Stomach (tissue), 7 donors: ENCODE data around the gene CUL3.

DNA sequence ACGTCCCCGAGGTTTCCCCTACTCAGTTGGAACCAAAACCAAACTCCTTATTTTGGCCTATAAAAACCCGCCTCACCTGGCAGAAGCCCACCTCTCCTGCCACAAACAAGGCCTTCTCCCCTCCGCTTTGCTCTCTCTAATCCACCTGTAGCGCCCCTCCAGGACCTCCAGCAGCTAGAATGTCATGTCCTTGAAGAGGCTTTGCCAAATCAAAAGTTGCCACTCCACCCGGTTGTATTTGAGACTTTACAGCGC is 681 bp downstream of the AP1S3 start:
- PRO-cap = no peak
- RAMPAGE, long total RNA, 5 experiments = no peak in any of the 5 experiments
- RRBS = no CpG with 5 or more reads among the region's 7 CpGs

DNA sequence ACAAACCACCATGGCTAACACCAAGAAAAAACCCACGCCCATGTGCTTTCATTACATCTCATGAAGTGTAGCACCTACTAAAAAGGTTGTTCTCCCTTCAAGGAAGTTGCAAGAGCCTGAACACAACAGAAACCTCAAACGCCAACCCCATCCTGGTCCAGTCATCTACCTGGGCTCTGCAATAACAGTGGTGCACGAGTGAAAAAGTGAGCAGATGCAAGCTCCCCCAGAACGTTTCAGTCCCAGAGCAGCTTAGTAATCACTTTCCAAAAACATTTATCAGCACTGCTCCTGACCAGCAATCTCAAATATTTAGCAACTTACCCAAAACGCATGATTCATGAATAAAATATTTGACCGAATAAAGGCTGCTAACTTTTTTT is 3.3 kb downstream of the WDFY1 start:
- PRO-cap = no peak
- RAMPAGE, long total RNA, 5 experiments = no peak in any of the 5 experiments
- RRBS = no CpG with 5 or more reads among the region's 6 CpGs

DNA sequence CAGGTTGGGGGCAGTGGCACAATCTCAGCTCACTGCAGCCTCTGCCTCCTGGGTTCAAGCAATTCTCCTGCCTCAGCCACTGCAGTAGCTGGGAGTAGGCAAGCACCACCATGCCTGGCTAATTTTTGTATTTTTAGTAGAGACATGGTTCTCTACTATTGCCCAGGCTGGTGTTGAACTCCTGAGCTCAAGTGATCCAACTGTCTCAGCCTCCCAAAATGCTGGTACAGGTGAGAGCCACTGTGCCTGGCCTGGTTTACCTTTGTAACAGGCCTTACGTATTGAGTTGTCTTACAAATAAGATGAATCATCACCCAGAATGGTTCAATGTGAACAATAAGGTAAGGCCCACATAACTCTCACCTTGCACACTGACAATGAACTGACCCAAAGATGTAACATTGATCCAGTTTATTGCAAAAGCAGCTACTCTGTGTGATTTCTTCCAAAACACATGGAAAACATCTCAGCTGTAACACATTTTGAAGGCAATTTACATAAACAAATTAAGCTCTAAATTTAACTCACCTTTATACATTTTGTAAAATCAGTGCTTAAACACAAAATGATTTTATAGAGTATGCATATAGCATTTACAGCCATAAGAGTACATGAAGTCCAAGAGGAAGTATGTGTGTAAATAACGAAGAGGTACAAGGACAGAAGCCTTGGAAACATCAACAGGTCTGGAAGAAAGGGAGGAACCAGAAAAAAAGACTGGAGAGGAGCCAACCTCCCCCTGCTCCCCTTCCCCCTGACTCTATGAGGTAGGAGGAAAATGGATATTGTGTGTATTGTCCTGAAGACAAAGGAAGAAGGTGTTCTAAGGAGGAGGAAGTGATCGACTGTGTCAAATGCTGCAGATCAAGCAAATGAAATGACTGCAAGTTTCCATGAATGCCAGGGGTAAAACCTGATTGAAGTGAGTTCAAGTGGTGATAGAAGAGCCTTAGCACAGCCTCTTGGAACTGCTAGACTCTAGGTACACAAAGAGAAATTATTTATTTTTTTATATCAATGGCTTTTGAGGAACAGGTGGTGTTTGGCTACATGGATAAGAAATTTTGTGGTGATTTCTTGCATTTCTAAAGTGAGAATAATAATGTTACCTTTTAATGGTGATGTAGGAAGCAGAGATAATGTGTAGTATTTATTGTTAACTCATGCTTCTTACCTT is 5.6 kb upstream of the WDFY1 start:
- PRO-cap = no peak
- RAMPAGE, long total RNA, 5 experiments = no peak in any of the 5 experiments
- RRBS = no CpG with 5 or more reads among the region's 3 CpGs

DNA sequence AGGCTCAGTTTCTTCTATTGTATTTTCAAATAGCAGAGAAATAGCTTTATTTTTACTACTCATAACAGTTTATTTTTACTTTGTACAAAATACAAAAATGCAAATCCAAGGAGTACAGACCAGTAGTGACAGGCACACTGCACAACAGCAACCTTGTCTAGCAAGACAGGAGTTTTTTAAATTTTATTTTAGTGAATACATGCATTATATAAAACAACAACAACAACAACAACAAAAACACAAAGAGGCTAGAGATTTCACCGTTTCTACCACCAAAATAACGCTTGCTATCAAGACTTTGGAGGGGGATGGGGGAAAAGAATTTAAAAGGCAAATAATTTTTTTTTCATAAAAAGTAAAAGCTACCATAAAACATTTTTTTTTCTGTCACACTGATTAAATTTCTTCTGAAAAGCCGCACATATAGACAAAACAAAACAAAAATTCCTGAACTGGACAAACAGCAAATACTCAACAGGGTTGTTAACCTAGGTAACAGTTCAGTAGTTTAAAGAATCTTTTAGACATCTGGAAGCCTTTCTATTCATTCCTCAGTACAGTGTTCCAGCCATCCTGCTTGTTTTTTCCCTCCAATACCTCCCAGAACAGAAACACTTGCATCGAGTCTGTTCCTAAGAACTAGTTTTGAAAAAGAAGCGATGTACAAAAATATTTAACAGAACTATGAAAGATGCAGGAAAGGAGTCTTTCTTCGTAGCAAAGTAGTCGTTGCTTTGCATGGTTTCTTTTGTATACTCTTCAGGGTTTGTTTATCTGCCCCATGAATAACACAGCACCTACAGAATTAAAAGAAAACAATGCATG is 18.1 kb downstream of the MRPL44 start:
- PRO-cap = no peak
- RAMPAGE, long total RNA, 5 experiments = no peak in any of the 5 experiments
- RRBS = no CpG with 5 or more reads among the region's 7 CpGs

DNA sequence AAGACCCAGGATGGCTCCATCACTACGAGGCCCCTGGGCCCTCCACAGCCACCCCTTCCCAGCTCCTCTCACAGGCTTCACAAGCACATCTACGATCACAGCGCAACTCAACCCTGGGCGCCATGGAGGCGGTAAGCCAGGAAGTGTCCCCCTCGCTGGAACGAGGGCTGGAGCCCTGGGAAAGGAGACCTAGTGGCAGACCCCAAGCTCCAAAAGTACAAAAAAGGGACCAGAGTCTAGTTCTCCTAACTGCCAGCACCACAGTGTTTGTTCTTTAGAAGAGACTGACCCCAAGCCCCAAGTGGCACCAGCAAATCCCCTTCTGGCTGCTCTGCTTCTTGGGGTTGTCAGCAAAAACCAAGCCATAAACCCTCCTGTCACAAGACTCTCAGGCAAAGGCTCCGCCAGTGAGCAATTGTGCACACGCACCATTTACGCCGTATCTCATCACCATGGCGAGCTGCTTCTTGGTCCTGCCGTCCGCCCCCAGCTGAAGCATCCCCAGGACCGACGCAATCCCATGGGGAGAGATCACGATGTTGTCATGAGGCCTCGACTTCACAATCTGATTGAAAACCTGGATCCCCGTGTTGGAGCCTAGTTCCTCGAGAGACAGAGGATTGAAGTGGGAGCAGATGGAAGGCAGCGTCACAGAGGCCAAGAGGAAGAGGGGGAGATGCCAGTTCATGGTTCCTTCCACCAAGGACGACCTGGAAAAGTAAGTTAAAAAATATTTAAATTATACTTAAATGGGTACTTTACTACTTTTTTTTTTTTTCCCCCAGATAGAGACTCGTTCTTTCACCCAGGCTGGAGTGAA is 37.7 kb downstream of the SERPINE2 start:
- PRO-cap = no peak
- RAMPAGE, long total RNA, 5 experiments = no peak in any of the 5 experiments
- RRBS = no CpG with 5 or more reads among the region's 23 CpGs

DNA sequence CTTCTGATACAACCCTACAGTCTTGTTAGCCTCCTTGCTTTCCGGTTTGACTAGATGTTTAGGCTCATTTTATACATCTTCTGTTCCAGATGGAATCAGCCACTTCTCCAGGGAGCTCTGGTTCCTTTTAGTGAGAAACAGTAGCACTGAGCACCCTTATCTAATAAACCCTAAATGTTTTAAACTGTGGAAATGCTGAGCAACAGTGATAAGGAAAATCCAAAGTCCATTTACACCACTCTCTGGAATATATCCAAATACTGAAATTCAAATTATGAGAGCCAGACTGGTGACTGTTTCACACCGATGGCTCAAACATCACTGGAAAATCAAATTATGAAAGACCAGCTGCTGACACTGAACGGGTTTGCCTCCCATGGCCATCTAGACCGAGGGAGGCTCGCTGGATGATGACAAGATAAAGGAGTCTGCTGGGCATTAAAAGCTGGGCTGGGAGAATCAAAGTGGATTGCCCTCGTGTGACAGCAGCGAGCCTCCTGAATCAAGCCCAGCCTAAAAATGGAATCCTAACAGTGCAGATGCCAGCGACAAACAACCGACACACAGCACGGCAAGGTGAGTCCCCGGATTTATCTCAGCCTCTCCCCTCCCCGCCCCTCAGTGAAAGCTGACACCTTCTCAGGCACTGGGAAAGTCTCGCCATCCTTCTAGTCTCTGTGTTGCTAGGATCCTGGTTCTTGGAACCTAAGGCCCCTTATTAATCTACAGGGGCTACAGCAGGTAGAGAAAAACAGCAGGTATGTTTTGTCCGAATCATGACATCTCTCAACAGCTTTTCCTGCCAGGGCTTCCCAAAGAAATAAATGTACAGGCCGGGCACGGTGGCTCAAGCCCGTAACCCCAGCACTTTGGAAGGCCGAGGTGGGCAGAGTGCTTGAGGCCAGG is 30.3 kb downstream of the SERPINE2 start:
- PRO-cap = unidirectional peak, plus-strand start at position 275 of the sequence
- RAMPAGE, long total RNA, 5 experiments = no peak in any of the 5 experiments
- RRBS = no CpG with 5 or more reads among the region's 18 CpGs

- PRO-cap = no peak
- RAMPAGE, long total RNA, 5 experiments = no peak in any of the 5 experiments
- RRBS = no CpG with 5 or more reads among the region's 5 CpGs
These were observed 180.4 kb downstream of the FAM124B start for GRCh38 chr2:224221580-224221905.

GRCh38 chr2:224268293-224268851 is 133.5 kb downstream of the FAM124B start:
- PRO-cap = unidirectional peak, plus-strand start at chr2:224268797
- RAMPAGE, long total RNA, 5 experiments = no peak in any of the 5 experiments
- RRBS = no CpG with 5 or more reads among the region's 4 CpGs

DNA sequence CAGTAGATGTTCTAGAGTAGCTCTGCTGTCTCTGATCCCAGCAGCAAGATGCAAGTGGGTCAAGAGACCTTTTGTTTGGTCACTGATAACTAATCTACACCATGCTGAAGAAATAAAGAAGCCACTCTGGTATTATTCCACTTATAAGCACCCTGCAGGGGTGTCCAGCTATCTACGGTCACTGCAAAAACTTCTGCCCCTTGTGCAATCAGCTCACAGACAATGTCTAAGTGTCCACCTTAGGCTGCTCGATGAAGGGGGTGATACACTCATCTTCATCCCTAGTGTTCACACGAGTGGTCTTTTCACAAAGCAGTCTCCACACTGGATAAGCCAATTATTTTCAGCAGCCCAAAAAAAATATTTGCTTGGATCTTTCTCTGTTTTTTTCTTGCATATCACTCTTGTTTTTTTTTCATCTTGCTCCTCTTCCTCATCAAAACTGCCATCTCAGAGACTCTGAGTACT is 85.6 kb downstream of the CUL3 start:
- PRO-cap = no peak
- RAMPAGE, long total RNA, 5 experiments = no peak in any of the 5 experiments
- RRBS = no CpG with 5 or more reads among the region's 3 CpGs

DNA sequence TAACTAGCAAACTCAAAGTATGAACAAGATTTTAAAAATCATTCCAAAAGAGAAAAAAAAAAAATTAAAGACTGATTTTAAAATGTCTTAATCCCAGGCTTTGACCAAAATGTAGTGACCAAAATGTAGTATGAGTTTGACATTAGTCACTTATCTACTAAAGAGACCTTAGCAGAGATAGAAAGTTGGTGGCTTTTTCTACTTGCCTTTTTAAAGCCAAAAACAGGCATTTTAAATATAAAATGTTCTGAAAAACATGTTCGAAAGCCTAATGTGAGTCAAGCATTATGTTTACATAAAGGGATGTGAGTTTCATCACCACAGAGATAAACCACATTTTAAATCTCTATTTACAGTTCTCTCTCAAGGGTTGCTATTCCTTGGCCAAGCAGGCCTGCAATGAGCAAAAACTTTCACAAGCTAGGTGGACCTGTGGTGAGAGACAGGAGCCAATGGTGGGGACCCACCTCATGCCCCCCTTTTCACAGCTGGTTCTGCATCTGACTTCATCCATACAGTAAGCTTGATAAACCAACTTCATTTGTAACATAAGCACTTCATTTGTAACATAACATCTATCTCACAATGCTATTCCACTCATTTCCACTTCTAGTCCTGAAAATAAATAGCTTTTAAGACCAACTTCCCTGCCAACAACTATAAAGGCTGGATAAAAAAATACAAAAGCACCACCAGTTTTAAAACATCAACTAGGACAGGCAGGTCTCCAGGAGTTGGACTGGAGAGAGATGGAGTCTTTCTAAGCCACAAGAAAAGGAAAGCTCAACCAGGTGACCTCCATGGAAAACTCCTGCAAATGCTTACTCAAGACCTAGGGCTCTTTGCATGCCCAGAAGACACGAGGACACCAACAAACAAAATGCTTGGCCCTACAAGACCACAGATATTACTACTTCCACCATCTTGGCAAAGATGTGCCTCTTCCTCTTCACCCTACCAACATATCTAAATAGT is 65.0 kb downstream of the CUL3 start:
- PRO-cap = no peak
- RAMPAGE, long total RNA, 5 experiments = no peak in any of the 5 experiments
- RRBS = no CpG with 5 or more reads among the region's 2 CpGs

GRCh38 chr2:224584709-224585582 is at the start of gene CUL3:
CUL3 (minus strand) TSS chr2:224585363.
- PRO-cap = bidirectional peak, plus-strand start at chr2:224584999, minus-strand start at chr2:224585031; bidirectional peak, plus-strand start at chr2:224585820, minus-strand start at chr2:224585389
- RAMPAGE, long total RNA, 5 experiments = start-site peak on the minus strand in 4 of 5 experiments, at chr2:224584998-224585577 at its widest, 6 to 98 reads per replicate
- RRBS = 2% methylated on average over 44 of the region's 125 CpGs

GRCh38 chr2:224678322-224678955 is 37.7 kb downstream of the CCDC195 start:
- PRO-cap = no peak
- RAMPAGE, long total RNA, 5 experiments = no peak in any of the 5 experiments
- RRBS = no CpG with 5 or more reads among the region's 5 CpGs

DNA sequence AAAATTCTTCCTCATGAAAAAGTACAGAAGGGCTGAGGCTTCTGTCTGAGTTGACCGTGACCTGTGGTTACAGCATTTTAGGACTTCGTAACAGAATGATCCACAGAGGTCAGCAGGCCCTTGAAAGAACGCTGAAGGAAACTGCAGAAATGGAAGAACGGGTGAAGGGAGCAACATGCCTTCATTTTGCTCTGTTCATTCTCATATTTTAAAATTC is 80.7 kb upstream of the CCDC195 start:
- PRO-cap = no peak
- RAMPAGE, long total RNA, 5 experiments = no peak in any of the 5 experiments
- RRBS = no CpG with 5 or more reads among the region's 4 CpGs

GRCh38 chr2:224864712-224865192 is 148.6 kb upstream of the CCDC195 start:
- PRO-cap = no peak
- RAMPAGE, long total RNA, 5 experiments = start-site peak on the minus strand in 2 of 5 experiments, at chr2:224864634-224865156 at its widest, 8 to 15 reads per replicate
- RRBS = no CpG with 5 or more reads among the region's 2 CpGs

DNA sequence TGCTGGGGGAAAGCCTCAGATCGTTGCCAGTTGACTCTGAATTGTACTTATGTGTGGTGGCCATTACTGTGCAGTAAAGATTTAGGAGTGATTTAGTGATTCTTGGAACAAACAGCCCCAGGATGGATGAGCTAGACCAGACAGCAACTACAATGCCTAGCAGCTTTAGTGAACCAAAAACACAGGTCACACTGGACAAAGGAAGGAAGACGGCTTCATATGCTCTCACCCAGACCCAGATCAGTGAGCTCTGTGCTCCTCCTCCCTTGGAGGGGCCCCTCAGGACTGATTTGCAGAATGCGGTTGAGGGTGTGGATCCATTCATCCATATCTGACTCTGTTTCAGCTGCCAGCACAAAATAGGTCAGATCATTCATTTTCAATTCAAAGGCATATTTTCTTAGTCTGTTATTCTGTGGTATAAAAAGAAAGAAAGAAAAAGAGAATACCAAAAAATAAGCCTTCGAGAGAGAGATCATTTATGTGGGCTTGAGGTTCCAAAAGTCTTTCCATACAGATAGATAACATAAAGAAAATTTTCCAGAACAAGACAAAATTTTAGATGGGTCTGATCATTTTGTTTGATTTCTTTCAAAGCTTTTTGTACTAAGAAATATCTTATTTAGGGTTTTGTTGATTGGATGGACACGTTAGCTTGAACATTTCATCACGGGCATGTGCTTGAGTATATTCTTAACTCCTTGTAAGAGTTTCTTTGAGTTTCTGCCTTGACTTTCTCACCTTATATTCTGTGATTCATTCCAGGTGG is 159.8 kb upstream of the CCDC195 start:
- PRO-cap = no peak
- RAMPAGE, long total RNA, 5 experiments = no peak in any of the 5 experiments
- RRBS = no CpG with 5 or more reads among the region's 6 CpGs

DNA sequence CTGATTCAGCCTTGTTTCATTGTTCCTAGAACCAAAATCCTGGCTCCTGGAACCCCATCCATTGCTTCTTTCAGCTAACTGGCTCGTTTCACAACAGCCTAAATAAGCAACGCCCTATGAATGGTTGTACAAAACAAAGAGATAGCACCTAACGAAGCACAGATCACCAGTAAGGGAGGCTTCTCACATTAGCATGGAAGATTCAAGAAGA is 99.9 kb downstream of the DOCK10 start:
- PRO-cap = no peak
- RAMPAGE, long total RNA, 5 experiments = no peak in any of the 5 experiments
- RRBS = no CpG with 5 or more reads among the region's 3 CpGs

DNA sequence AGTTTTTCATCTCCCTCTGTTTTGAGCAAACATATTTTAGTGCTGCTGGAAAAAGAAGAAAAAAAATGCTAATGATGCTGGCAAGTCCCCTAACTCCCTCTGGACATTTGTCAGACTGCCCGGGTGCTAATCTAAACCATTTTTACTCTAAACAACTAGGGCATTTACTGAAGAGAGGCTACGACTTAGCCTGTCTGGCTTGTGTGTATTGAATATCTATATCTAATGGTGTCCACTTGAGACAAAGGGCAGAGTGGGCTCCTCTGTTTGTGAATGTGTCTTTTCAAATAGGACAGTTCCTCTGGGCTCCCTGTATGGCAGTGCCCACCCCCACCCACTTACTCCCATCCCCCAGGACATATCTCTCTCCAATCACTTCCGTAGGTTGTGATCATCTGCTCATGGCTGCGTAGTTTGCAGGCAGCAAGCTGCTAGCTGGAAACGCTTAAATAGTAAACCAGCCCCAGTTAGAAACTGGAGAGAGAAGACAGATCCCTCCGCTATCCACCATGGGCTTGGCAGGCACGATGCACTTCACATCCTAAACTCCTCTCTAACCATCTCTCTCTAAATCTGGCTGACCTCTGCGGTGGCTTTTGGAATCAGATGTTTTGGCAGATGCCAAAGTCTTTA is 58.4 kb downstream of the DOCK10 start:
- PRO-cap = no peak
- RAMPAGE, long total RNA, 5 experiments = no peak in any of the 5 experiments
- RRBS = no CpG with 5 or more reads among the region's 8 CpGs

DNA sequence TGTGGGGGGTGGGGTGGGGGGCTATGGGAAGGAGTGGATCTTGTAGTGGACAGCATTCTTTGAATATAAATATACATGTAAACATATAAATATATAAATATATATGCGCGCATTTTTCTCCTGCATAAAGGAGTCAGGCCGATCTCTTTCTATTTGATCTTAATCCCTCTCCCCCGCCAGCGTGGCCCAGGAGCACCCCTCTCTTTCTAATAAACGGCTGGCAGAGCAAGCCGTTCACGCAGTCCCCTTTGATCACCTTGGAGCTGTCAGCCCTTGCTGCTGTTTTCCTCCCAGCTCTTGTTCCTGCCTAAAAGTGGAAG is 631.1 kb downstream of the NYAP2 start:
- PRO-cap = no peak
- RAMPAGE, long total RNA, 5 experiments = no peak in any of the 5 experiments
- RRBS = no CpG with 5 or more reads among the region's 8 CpGs

- PRO-cap = no peak
- RAMPAGE, long total RNA, 5 experiments = no peak in any of the 5 experiments
- RRBS = no CpG with 5 or more reads among the region's 4 CpGs
These were observed 662.9 kb downstream of the IRS1 start for GRCh38 chr2:226136759-226137056.

- PRO-cap = no peak
- RAMPAGE, long total RNA, 5 experiments = no peak in any of the 5 experiments
- RRBS = no CpG with 5 or more reads among the region's 4 CpGs
These were observed 288.2 kb downstream of the IRS1 start for GRCh38 chr2:226511324-226511842.